Psoas muscle (tissue), 2 donors: Measurements from ENCODE around the genes SLC2A2 and FNDC3B.

DNA sequence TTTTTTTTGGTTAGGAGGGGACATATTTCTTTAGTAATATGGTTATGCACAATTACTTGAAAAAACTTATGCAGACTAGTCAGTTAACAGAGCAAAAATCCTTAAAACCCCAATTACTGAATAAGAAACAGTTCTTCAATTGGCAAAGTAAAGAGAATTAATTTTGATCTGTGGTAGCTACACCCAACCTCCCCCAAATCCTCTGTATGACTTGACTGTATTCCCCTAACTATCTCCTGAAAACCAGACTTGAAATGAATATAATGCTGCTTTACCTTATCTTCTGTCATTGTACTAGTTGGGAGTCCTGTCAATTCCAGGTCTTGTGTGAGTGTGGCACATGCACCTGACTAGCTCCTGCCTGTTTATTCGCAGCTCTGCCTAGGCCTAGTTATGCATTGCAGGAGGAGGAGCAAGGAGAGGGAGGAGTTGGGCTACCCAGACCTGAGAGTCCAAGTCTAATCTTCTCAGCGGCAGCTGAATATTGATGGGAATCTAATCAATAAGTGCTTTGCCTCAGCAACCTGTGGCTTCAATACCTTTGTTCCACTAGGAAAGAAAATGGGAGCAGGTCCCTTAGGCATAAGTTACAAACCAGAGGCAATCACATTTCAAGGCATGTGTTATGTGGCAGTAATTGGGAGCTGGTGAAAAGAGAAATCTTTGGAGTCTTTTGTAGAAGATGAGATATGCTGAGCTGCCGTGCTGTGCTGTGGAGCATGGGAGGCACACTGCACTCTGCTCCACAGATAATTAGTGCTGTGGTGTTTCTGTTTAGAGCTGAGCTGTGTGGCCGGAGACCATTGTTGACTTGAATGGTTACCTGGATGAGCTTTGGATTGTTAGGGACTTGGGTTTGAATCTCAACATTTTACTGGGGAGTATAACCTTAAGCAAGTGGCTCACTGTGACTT is at the start of gene SLC2A2:
Gene SLC2A2 (minus strand): TSS at position 340 of the 914 bp plus-strand sequence.
- PRO-cap, 2 experiments, result no peak in any of the 2 experiments

GRCh38 chr3:171045533-171045738 is 18.9 kb upstream of the SLC2A2 start:
- PRO-cap, 2 experiments, result no peak in any of the 2 experiments

GRCh38 chr3:171257323-171257969 is 202.8 kb downstream of the TNIK start:
- PRO-cap, 2 experiments, result no peak in any of the 2 experiments

- PRO-cap, 2 experiments, result no peak in any of the 2 experiments
These were observed 1.6 kb downstream of the TNIK start for GRCh38 chr3:171458614-171458982.

DNA sequence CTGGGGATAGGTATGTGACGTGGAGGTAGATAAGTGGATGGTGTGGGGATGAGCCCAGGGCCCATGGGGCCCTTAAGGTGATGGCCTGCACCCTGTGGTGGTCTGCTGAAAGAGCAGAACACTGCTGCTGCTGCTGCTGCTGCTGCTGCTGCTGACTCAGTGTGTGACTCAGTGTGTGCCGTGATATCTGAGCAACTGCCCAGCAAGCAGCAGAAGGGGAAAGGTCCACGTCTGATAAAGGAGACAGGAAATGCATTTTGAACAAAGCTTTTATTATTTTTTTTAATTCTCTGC is 63.9 kb upstream of the TNIK start:
- PRO-cap, 2 experiments, result no peak in any of the 2 experiments

GRCh38 chr3:171700152-171701404 is 109.7 kb downstream of the PLD1 start:
- PRO-cap, 2 experiments, result no peak in any of the 2 experiments

DNA sequence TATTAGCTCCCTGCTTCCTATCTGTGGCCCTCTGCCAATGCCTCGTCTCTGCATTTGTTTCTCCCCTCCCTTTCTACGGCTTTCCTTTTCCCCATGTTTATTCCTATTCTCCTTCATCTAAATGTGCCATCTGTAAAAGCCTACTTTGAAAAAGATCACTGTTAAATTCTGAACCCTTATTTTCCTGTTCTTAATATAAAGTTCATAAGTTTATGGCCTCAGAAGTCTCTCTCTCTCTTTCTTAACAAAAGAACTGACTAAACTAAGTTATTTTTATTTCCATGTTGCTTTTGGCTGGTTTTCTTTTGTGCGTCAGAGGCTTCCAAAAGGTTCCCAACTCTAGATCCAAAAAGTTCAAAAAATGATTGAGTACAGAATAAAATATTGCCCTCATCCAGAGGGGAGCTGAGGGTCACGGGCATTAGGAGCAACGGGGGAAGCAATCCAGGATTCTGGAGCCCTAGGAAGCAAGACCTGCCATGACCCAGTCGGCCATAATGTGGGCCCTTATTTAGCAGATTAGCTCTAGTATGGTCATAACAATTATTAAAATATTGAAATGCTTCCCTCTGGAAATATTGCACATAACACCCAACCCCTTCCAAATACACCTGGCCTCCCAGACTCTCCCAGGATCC is 5.3 kb downstream of the PLD1 start:
- PRO-cap, 2 experiments, result no peak in any of the 2 experiments

DNA sequence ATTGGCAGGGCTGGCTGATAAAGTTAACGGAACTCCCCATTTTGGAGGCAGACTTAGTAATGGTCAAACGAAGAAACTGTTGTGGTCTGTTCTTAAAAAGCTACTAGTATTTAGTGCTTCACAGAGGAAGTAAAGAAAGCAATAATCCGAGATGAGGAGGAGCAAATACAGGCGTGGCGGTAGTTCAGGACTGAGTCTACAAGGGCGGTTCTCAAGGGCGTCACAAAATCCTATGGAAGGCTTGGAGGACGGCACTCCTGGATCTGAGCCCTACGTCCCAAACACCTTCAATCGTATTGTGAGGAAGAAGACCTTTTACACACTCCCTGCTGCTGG is 827 bp downstream of the PLD1 start:
- PRO-cap, 2 experiments, result no peak in any of the 2 experiments

GRCh38 chr3:171883482-171883824 is 40.3 kb downstream of the TMEM212 start:
- PRO-cap, 2 experiments, result no peak in any of the 2 experiments

DNA sequence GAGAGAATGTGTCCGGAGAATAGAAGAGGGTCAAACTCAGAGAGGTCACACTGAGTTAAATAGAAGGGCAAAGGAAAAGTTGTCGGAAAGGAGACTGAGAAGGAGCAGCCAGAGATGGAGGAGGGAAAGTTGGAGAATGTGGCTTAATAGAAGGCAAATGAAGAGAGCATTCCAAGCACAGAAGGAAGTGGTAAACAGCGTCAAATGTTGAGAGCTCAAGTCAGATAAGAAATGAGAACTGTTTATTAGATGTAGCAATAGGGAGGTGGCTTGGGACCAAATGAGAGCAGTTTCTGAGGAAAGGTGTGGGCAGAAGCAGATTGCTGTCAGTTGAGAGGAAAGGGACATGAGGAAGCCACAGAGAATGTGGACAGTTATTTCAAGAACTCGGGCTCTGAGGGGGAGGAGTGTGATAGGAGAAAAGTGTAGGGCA is 64.0 kb upstream of the FNDC3B start:
- PRO-cap, 2 experiments, result no peak in any of the 2 experiments

DNA sequence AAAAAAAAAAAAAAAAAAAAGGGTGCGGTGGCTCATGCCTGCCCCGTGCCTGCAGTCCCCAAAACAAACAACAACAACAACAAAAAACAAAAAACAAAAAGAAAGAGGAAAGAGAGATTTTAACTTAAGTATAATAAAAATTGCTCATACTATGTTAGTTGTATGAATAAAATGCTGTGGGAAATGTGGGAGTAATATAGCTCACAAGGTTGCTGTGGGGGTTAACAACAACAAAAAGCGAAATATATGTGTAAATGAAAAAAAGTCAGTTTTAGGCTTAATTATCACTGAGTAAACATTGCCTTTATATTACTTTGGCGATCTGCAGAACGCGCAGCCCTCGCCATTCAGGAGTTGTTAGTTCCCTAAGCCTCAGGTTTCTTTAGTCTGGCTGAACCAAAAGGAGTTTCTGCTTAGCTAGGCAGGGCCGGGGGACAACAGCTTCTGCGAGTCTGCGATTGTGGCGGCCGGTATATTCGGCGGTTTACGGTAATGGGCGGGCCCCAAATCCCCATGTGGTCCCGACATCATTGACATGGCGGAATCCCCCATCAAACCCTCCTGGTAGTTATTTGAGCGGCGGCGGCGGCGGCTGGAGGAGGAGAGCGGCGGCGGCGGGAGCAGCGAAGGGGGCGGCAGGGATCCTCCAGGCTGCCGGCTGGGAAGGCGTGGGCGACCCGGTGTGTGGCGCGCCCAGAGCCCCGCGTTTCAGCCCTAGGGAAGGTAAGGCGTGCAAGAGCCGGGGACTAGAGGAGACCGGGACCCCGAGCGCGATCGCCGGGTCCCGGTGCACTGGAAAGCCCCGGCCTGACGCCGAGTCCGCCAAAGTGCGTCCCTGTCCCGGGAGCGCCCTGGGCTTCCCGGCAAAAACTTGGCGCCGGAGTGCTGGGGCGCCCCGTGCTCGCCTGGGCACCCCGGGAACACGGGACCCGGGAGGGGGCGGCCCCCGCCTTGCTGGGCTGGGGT is at the start of gene FNDC3B:
Gene FNDC3B (plus strand): TSS at position 530 of the 966 bp plus-strand sequence.
- PRO-cap, 2 experiments, result peak in 2 of 2 experiments; most common plus-strand start position 514 of the sequence (in 1); most common minus-strand start position 389 of the sequence (in 1)

DNA sequence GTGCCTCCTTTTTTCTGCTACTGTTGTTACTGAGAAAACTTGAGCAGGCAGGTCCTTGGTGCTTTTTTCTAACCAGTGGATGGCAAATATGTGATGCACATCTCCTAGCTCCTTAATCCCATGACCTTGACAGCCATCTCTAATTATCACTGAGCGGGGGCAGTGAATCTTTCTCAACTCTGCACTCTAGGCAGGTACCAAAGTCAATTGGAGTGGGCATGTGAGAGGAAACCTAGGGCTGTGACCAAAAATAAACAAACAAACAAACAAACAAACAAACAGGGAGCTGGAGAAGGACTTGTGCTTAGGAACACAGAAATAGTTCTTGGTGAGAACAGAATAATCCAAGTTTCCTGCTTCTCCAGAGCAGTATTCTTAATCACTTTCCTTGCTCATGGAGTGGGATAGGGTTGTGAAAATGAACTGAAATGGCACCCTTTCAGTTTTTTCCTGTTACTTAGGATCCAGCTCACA is 50.8 kb downstream of the FNDC3B start:
- PRO-cap, 2 experiments, result no peak in any of the 2 experiments

- PRO-cap, 2 experiments, result no peak in any of the 2 experiments
These were observed 63.1 kb downstream of the FNDC3B start for GRCh38 chr3:172102523-172102915.

DNA sequence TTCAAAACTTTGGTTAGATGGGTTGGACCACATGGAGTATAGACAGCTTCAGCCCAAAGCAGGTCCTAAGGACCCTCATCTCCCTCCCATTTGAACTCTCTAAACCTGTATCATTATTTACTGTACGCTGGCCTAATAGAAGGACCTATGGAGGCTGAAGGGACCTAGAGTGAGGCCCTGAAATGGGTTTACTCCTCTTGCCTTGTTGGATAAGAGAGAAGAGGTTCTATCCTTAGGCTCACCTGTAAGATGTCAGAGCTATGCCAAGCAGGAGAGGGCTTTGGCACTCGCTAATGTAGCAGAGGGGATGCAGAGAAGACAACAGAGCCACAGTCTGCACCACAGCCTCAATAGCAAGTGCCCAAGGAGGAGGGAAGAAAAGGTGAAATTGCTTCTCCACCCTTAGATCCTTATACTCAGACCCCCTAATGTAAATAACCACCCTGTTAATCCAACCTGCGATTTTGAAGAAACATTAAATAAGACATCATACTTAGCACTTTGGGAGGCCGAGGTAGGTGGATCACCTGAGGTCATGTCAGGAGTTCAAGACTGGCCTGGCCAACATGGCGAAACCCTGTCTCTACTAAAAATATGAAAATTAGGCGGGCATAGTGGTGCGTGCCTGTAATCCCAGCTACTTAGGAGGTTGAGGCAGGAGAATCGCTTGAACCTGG is 71.1 kb downstream of the FNDC3B start:
- PRO-cap, 2 experiments, result no peak in any of the 2 experiments

- PRO-cap, 2 experiments, result no peak in any of the 2 experiments
These were observed 75.7 kb downstream of the FNDC3B start for GRCh38 chr3:172115028-172115476.

GRCh38 chr3:172137585-172138749 is 98.6 kb downstream of the FNDC3B start:
- PRO-cap, 2 experiments, result no peak in any of the 2 experiments

- PRO-cap, 2 experiments, result no peak in any of the 2 experiments
These were observed 99.6 kb downstream of the FNDC3B start for GRCh38 chr3:172138803-172139513.

DNA sequence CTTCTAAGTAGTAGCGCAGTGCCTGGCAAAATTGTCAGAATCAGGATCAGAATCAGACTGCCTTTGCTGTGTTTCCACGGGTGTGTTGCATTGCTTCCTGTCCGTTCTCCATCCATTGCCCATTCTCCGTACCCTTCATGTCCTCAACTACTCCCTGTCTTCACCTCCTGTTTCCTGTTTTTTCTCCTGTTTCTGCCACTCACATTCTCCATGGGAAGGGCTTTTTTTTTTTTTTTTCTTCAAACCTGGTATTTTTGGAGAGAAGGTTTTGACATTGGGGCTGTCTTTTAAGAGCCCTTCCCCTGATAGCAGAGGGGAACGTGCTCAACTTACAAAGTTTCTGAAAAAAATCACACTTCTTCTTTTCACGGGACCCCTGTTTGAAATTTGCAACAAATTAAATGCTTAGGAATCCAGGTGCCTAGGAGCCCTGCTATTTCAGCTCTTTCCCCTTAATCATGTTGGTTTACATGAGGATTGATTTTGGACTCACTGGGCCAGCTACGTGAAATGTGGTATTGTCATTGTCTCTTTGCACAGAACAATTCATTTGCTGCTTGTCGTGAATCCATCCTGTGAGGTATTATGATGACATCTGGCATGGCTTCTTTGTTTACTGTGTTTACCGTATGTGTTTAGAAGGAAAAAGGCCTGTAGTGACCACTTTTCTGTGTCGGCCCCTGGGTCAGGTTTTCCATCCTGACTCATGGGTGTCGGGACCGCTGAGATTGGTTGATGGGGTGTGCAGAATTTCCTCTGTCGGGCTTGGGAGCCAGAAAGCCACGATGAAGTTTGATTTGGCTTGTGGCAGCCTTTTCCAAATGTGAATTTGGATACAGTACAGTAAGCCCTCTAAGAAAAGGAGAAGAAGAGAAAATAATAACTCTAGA is 113.2 kb downstream of the FNDC3B start:
- PRO-cap, 2 experiments, result no peak in any of the 2 experiments

- PRO-cap, 2 experiments, result no peak in any of the 2 experiments
These were observed 123.5 kb downstream of the FNDC3B start for GRCh38 chr3:172162800-172163345.

GRCh38 chr3:172194730-172195367 is 155.5 kb downstream of the FNDC3B start:
- PRO-cap, 2 experiments, result no peak in any of the 2 experiments